Skeletal muscle cell (primary cell): ENCODE measurements around the genes EMILIN3 and JPH2.

DNA sequence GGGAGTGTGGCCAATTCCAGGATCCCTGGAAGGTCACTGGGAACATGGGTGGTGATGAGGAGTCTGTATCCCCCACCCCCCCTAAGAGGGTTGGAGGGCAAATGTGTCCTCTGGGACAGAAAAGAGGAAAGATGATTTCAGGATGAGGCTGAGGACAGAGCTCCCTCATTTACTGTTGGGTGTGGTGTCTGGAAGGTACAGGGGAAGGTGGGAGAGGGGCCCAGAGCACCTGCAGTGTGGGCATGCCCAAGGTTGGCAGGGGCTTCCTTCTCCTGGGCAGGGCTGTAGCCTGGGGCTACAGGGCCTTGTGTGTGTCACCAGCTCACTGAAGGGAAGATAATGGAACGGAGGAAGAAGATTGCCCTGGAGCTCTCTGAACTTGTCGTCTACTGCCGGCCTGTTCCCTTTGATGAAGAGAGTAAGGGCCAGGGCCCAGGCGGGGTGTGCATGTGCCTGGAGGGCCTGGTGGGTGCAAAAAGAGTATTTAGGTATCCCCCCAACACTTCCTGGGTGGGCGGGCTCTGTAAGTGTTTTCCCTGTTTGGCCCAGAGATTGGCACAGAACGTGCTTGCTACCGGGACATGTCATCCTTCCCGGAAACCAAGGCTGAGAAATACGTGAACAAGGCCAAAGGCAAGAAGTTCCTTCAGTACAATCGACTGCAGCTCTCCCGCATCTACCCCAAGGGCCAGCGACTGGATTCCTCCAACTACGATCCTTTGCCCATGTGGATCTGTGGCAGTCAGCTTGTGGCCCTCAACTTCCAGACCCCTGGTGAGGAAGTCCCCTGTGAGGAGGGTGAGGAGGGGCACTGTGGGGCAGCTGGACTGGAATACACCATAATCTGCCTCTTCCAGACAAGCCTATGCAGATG is 34.8 kb downstream of the PLCG1 start:
- RRBS: no CpG with 5 or more reads among the region's 13 CpGs

DNA sequence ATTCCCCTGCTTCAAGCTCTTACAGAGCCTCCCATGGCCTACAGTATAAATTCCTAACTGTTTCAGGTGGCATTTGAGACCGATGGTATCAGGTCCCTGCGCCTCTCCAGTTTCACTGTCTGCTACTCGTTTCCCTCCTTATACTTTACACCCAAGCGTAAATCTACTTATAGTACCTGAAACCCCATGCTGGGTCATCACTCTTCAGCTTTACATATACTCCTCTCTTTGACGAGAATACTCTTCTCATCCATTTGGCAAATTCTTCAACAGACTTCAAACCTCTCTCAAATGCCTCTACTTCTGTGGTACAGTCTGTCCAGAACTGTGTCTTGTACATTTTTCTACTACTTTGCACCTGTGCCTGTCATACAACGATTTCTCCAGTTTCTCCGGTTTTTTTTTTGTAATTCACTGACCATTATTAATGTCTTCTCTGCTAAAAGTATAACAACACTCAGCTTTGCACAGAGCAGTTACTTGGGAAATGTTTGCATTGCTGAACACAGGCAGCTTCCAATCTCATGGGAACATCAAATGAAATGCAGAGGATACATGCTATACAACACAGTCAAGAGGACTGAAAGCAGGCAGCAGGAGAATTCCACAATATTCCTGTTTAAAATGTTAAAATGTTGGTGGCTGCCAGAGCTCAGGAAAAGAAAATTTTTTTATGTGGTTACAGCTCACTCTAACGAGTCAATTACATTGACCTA is 69.4 kb downstream of the ZHX3 start:
- RRBS: no CpG with 5 or more reads among the region's 8 CpGs

- RRBS: no CpG with 5 or more reads among the region's 4 CpGs
These were observed 13.6 kb downstream of the ZHX3 start for GRCh38 chr20:41303512-41304757.

DNA sequence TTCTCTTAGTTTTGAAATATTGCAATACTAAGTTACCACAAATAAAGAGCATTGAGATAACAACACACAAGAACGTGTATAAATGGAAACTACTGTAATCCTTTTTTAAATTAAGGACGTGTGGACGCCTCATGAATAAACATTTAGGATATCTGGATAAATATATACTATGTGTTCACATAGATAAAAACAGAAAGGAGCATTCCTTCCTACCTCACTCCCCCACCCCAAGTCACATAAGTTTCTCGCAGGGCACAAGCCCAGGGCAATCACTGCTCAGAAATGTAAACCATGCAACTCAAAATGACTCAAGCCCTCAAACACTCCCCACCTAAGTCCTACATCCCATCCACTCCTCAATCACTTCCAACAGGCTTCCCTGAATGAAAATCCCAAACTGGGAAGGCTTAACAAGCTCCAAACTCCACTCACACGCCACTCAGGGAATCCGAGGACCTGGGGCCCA is 1.1 kb downstream of the ZHX3 start:
- RRBS: no CpG with 5 or more reads among the region's 6 CpGs

GRCh38 chr20:41341190-41341527 is 538 bp downstream of the LPIN3 start:
- RRBS: no CpG with 5 or more reads among the region's 6 CpGs

GRCh38 chr20:41366629-41367339 is at the start of gene EMILIN3:
Gene EMILIN3 (minus strand): TSS chr20:41366818.
- RRBS: 8% methylated on average over 22 of the region's 77 CpGs

GRCh38 chr20:41420698-41421555 is 54.3 kb upstream of the EMILIN3 start:
- RRBS: no CpG with 5 or more reads among the region's 6 CpGs

GRCh38 chr20:41453213-41454146 is 86.9 kb upstream of the EMILIN3 start:
- RRBS: no CpG with 5 or more reads among the region's 11 CpGs

GRCh38 chr20:41484199-41484736 is 117.7 kb upstream of the EMILIN3 start:
- RRBS: no CpG with 5 or more reads among the region's 8 CpGs

- RRBS: under 1% methylated on average over 20 of the region's 48 CpGs
These were observed 319 bp downstream of the CHD6 start for GRCh38 chr20:41617900-41618215.

DNA sequence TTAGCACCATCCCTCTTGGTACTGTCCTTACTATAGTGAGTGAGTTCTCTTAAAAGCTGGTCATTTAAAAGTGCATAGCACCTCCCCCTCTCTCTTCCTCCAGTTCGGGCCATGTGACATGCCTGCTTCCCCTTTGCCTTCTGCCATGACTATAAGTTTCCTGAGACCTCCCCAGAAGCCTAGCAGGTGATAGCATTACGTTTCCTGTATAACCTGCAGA is 476.1 kb downstream of the PTPRT start:
- RRBS: no CpG with 5 or more reads among the region's 2 CpGs

DNA sequence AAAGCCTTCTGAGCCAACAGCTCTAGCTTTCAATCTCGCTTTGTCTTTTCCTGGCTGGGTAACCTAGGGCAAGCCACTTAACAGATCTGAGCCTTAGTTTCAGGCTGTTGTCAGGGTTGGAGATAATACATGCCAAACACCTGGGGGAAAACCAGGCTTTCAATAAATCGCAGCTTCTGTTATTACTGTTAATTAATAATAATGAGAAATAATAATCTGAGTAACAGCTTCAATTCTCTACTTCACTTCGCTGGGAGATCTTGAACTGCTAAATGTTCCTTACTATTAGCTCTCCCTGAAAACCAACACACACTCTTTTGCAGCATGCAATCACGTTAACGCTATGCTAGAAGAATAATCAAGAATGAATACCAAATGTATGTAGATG is 127.4 kb downstream of the PTPRT start:
- RRBS: no CpG with 5 or more reads among the region's 5 CpGs

DNA sequence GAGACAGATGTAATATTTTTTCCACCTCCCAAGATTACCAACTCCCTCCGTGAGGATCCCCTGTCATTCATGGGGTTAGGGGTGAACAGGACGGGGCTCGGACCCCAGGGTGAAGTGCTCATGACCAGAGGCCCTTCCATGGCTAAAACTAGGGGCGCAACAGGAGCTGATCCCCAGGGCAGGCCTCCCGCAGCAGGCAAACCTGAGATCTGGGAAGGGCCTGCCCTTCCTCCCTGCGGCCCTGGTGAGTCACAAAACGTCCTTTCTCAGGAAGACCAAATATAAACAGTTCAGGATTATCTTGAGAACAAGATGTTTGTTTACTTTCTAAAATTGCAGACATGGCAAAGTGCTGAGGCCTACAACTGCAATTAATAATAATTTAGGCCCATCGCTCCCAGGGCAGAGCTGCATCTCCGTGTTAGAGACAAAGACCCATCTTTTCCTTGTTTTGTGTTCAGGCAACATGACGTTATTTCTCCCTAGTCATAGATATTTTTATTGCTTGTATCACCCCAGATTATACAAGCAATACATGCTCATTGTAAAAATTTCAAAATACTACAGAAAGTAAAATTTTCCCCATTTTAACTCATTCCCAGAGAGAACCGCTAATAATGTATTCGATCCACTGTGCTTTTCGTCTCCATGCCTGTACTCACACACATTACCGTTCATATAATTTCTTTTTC is 64.7 kb upstream of the TOX2 start:
- RRBS: no CpG with 5 or more reads among the region's 14 CpGs

GRCh38 chr20:43916279-43917202 is 1.9 kb downstream of the TOX2 start:
- RRBS: no CpG with 5 or more reads among the region's 32 CpGs

- RRBS: no CpG with 5 or more reads among the region's 3 CpGs
These were observed 97.1 kb downstream of the JPH2 start for GRCh38 chr20:44089824-44090318.

GRCh38 chr20:44169051-44169250 is 18.0 kb downstream of the JPH2 start:
- RRBS: no CpG with 5 or more reads among the region's 1 CpG

DNA sequence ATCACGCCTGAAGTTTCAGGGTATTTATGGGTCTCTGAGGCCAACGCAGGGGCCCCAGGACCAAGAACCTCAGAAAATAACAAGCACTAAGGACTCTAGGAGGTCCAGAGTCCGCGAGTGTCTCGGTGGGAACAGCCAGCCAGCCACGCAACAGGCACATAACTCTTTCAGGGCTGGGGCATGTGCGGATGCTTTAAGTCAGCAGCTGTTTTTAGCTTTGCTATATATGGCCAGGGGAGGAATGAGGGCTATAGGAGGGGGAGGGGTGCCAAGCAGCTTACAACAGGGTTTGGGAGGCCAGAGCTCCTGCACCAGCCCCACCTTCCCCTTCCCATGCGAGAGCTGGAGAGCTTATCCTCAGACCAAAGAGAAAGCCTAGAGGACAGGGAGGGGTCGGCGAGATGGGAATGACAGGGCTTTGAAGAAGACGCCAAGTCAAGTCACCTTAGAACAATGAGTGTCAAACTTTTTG is 6.2 kb downstream of the JPH2 start:
- RRBS: no CpG with 5 or more reads among the region's 11 CpGs

DNA sequence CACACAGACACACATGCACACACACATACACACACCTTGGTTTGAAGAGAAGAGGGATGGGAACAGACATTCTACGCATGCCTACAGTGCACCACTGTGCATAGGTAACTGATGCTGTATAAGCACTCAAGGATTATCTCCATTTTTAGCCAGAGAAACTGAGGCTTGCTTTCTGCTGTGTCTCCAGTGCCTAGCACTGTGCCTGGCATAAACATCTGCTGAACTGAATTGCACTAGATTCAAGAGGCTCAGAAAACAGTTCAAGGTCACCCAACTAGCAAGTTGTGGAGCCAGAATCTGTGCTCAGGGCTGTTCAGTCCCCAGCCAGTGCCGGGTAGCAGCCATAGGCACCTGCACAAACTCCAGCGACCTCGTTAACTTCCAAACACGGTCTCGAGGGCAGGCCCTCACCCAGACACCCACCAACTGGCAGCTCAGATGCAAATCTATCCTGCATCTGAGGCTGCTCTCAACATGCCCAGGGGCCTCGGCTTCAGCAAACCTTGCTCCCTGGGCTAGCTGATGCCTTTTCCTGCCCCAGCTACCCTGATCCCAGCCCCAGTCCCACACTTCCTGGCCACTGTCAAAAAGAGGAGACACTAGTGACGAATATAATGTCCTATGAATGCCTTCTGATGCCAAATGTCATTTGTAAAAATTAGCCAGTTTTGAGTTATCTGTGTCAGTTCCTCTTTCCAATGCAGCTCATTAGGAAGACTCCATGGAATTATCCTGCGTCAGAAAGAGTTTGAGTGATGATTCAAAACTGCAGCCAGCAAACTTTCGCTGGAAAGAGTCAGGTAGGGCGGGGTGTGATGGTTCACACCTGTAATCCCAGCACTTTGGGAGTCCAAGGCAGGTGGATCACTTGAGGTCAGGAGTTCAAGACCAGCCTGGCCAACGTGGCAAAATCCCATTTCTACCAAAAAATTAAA is 3.7 kb downstream of the JPH2 start:
- RRBS: no CpG with 5 or more reads among the region's 12 CpGs

DNA sequence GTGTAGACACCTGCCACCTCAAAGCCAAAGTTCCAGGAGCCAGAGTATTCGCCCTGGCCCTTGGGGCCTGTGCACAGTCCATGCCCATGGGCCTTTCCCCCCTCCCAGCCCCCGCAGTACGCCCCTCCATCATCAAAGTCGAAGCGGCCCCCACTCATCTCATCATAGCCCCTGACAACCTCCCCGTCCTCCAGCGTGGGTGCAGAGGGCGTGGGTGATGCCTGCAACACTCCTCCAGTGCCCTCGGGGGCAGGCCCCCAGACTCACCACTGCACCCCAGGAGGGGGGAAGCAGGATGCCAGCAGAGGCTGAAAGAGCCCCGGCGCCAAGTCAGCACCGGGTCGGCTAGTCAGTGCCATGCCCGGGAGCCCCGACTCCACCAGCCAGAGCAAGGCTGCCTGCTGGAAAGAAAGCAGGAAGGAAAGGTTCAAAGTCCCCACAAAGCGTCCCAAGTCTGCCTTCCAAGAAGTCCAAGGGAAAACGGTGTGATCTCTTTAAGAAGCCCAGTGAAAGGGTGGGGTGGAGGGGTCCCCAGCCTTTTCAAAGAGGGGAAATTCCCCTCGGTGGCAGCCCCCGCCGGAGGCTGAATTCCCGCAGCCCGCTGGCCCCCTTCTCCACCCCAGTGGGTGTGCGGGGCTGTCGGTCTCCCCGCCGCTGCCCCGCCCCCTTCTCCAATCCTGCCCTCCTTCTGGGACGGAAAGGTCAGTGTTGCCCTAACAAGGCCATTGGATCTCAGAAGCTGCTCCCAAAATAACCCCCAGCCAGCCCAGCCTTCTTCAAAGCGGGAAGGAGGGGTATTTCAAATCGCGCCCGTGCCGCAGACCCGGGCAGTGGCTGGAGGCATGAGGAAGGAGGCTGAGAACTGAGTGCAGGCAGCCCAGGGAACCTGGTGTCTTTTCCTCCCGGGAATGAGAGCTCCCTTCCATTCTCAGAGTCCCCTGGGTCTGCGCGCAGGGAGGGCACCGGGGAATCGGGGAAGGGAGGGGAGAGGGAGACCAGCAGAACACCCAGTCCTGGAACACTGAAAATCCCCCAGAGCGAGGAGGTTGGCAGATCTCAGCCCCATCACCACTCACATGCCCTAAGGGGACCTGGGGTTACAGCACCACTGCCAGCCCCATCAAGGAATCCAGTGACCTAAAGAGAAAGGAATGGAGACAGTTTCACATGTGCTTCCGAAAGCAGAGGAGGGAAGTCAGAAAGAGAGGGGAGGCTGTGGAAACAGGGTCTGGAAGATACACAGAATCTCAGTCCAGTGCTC is at the start of gene JPH2:
JPH2 (minus strand) TSS at position 641 of the 1,261 bp plus-strand sequence.
- RRBS: 2% methylated on average over 5 of the region's 41 CpGs

GRCh38 chr20:44208577-44209700 is 1.6 kb downstream of the OSER1 start:
- RRBS: no CpG with 5 or more reads among the region's 13 CpGs